ENCODE measurements around a stretch of chr1.

DNA sequence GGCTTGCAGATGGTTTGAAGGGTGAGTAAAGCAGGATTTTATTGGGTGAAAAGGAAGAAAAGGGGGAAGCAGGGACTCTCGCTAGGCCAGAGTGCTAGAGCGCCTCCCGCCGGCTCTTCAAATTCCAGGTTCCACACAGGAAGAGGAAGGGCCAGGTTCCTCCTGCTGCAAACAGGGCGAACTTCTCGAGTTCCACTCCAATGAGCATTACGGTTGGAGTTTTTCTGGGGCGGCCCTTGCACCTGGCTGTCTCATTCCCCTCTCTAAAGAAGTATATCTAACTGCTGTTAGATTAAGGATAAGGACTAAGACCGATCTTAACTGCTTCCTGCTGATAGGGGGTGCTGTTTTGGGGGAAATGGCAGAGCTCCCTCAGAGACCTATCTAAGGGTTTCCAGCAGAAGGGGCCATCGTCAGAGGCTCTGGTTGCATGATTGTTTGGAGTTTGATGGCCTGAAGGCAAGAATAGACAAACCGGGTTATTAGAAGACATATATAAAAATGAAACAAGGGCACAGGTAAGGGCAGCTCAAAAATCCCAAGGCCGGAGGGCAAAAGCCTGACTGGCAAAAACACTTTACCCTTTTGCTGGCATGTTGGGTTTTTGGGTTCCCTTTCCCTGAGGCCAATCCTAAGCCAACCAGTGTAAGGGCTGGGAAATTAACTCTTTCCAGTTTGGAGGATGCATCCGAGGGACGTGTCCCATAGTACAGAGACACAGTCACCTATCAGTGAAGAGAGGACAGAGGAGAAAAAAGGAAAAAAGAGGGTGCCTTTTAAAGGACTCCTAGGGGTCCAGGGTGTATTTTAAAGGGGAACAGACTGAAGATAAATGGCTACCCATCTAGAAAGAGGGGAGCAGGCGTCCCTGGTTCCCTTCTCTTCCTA is 138.2 kb downstream of the RABGAP1L start:
- PRO-cap = no peak

GRCh38 chr1:174964021-174964996 is 35.4 kb upstream of the CACYBP start:
- PRO-cap = unidirectional peak, plus-strand start at chr1:174964783

DNA sequence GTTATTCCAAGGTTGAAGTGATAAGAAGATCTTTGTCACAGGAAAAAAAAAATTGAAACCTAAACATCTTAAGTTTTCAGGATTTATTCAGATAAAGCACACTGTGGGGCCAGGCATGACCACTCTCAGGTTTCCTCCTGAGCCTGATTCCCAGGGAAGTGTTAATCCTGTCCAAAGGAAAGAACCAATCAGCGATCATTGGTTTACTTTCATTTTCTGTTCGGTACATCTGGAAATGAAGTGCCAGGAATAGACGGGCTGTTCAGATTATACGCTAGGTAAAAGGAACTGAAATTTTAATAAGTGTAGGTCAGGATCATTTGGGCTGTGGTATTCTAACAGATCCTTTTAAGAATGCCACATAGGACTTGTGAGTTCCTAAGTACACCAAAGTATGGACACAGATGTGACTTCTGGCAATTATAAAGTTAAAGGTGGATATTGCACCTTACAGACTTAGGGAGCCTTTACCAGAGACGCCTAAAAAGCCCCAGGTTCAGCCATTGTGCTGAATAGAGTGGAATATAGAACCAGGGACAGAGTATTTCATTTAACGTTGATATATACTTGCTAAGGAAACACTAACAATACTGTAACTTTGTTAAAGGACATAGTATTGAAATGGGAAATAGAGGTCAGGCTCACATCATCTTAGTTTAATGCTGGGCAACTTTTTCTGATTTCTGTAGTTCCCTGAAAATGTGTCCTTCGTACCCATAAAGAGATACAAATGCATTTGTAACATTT is 9.2 kb upstream of the CACYBP start:
- PRO-cap = no peak

DNA sequence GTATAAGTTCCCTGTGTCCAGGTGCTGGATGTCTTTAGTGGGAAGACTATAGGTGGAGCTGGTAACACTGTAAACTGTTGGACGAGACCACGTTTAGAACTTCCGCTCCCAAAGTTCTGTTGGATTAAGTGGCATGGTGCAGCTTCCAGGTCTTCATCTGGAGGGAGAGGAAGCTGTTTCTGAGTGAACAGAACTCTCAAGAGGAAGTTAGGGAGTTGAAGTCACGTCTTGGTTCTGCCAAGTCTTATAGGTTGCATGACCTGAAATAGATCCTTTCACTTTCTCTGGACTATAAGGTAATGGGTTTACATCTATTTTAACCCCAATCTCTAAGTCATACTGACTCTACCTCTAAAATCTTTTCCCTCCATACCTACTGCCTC is 97.4 kb upstream of the TNR start:
- PRO-cap = no peak

GRCh38 chr1:176206033-176206937 is 801 bp downstream of the COP1 start:
- PRO-cap = no peak

GRCh38 chr1:176505149-176505610 is 42.2 kb downstream of the PAPPA2 start:
- PRO-cap = no peak

- PRO-cap = no peak
Measured at GRCh38 chr1:177181581-177182263, 11.0 kb downstream of the BRINP2 start.

DNA sequence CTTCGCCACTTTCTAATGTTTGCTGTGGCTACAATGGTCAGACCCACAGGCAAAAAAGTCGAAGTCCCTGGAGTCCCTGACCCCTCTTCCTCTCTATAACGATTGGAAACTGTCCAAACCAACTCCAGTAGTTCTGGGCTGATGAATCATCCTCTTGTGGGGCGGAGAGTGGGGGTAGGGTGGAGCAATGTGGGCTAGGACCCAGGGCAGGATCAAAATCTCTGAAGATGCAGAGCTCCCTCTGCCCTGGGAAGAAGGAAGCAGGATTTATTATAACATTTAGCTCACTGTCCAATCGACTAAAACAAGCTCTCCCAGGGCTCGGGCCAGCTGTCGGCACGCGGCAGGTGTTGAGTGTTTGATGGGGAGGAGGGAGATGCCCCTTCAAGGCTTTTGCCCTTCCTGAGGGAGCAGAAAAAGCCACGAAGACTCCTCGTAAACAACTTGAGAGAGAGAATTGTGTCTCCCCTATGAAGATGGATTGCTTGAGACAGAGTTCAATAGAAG is 85.7 kb downstream of the BRINP2 start:
- PRO-cap = no peak

GRCh38 chr1:177841324-177841659 is 128.6 kb downstream of the SEC16B start:
- PRO-cap = no peak

DNA sequence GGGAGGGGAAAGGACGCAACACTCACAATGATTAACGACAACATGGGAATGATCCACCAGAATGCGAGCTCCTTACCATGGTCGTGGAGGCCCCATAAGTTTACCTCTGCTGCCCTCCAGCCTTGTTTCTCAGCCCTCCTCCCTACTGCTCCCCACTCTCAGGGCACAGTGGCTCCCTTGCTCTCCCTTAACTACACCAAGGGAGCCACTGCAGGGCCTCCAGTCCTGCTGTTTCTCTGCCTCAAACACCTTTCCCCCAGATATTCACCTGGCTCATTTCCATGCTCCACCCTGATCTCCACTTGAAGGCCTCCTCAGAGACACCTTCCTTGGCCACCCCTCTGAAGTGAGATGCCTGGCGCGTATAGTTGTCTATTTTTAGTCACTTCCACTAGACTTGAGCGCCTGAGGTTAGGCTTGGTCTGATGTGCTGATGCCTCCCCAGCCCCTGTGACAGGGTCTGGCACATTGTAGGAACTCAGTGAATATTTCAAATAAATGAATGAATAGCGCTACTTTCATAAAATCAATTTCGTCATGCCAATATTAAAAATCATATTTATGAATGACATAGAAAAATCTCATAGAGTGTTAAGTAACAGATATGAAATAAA is 34.9 kb downstream of the SEC16B start:
- PRO-cap = no peak

GRCh38 chr1:177968246-177968584 is 1.6 kb downstream of the SEC16B start:
- PRO-cap = no peak

- PRO-cap = no peak
Measured at GRCh38 chr1:178021917-178022292, 52.0 kb upstream of the SEC16B start.

DNA sequence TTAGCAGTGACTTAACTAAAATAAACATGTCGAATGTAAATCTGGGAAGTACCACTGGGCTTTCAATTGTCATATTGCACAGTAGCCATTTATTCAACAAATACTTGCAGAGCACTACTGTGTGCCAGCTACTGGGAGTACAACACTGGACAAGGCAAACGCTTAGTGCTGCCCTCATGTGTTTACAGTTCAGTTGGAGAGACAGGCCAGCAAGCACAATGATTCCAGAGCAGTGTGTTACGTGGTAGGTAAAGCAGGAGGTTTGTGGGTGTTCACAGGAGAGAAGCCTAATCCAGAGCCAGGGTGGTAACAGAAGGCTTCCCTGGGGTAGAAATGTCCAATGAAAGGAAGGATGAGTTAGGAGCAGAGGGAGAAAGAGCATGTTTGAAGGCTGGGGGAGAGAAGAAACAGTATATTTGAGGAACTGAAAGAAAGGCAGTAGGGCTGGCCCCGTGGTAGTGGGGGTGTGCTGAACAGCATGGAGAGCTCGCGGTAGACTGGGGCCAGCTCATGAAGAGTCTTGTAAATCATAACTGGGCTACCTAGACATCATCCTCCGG is 37.9 kb upstream of the RASAL2 start:
- PRO-cap = no peak

DNA sequence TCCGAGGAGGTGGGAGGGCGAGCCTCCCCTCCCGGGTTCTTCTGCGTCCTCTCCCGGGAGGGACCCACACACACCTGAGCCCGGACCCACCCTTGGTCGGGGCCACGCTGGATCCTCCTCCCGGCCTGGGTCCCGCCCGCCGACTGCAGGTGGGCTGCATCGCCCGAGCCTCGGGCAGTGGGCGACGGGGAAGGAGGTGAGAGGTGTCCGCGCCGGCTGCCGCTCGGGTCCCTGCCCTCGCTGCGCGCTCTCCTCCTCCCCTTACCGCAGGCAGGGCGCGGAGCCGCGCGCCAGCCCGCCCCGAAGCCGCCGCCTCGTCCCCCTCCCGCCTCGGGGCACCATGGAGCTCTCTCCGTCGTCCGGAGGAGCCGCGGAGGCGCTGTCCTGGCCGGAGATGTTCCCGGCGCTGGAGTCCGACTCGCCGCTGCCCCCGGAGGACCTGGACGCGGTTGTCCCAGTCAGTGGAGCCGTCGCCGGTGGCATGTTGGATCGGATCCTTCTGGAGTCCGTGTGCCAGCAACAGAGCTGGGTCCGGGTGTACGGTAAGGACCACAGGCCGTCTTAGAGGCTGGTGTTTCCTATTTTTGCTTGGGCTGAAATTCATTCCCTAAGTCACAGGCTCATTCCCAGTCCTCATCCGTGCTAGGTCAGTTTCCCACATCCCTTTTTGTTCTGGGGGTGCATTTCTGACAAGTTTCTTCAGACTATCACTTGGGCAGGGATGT is 411 bp downstream of the RASAL2 start:
- PRO-cap = no peak

- PRO-cap = no peak
Measured at GRCh38 chr1:178192514-178193154, 98.7 kb downstream of the RASAL2 start.

GRCh38 chr1:178341045-178341758 is 155.6 kb downstream of the CLEC20A start:
- PRO-cap = no peak

GRCh38 chr1:178537677-178537876 is 24.7 kb downstream of the TEX35 start:
- PRO-cap = no peak

GRCh38 chr1:178541738-178542472 is 29.0 kb downstream of the TEX35 start:
- PRO-cap = no peak

DNA sequence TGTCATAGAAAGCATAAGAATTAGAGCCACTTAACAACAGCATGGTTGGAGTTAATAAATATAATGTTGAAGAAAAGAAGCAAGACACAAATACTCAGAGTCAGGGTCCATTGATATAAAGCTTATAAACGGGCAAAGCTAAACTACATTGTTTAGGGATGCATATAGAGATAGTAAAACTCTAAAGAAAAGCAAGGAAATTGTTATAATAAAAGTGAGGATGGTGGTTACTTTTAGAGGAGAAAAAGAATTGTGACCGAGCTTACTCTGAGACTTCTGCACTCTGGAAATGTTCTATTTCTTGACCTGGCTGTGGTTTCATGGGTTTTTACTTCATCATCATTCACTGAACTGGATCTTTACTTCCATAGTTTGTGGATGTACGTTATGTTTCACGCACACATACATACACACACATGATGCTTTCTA is 64.8 kb downstream of the TEX35 start:
- PRO-cap = no peak

GRCh38 chr1:178725706-178726735 is 977 bp downstream of the RALGPS2 start:
- PRO-cap = unidirectional peak, minus-strand start at chr1:178725833